Left common carotid artery plus branches (tissue), 1 donor: ENCODE measurements around the genes USF2, KMT2B and ARHGAP33.

DNA sequence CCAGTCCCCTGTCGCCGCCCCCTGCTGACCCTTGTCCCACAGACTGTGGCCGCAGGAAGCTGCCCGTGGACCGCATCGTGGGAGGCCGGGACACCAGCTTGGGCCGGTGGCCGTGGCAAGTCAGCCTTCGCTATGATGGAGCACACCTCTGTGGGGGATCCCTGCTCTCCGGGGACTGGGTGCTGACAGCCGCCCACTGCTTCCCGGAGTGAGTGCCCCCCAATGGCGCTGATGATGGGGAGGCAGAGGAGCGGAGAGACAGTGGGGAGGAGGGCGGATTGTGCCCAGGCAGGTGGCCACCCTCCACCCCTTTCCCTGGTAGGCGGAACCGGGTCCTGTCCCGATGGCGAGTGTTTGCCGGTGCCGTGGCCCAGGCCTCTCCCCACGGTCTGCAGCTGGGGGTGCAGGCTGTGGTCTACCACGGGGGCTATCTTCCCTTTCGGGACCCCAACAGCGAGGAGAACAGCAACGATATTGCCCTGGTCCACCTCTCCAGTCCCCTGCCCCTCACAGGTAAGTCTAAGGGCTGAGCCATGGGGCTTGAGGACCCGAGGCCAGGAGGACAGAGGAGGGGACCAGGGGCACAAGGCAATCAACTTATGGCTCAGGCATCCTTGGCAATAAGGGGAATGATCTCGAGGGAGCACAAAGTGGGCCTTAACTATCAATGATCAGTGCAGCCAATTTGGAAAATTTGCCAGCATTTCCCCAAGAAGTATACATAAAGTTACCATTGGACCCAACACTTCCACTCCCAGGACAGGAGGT, 19.0 kb downstream of the HPN start:
- PRO-cap = no peak

DNA sequence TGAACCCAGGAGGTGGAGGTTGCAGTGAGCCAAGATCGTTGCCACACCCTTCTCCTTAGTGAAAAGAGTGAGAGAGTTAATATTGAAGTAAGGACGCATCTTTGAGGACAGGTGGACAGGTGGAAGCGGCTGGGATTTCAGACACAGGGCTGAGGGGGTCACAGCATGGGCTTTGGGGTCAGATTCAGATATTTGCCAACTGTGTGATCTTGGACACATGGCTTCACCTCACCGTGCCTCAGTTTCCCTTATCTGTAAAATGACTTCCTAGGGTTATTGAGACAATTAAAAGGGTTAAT, 22.1 kb downstream of the HPN start:
- PRO-cap = no peak

GRCh38 chr19:35122488-35123312, 7.1 kb downstream of the FXYD3 start:
- PRO-cap = no peak

GRCh38 chr19:35125248-35126475, 9.2 kb downstream of the LGI4 start:
- PRO-cap = no peak

GRCh38 chr19:35175804-35176091, 21.2 kb downstream of the FXYD5 start:
- PRO-cap = no peak

DNA sequence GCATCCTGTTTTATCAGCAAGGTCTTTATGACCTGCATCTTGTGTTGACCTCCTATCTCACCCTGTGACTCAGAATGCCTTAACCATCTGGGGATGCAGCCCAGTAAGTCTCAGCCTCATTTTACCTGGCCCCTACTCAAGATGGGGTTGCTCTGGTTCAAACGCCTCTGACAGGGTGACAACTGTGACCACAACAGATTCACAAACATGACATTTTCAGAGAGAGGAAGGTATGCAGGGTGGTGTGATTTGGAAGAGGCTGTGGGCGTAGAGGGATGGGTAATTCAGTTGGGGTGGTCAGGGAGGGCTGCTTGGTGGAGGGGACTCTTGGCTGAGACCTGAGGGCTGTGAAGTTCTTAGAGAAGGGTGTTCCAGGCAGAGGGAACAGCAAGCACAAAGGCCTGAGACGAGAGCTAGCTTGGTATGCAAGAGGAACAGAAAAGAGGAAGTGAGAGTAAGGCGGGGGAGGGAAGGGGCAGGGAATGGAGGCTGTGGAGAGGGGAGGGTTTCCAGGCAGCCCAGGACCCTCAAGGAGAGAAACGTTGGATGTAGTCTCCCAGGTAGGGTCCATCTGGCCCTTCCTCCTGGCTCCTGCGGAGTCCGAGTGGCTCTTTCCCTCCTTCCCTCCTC, 23.4 kb downstream of the FAM187B start:
- PRO-cap = no peak

GRCh38 chr19:35207451-35207974, 21.0 kb downstream of the FAM187B start:
- PRO-cap = no peak

DNA sequence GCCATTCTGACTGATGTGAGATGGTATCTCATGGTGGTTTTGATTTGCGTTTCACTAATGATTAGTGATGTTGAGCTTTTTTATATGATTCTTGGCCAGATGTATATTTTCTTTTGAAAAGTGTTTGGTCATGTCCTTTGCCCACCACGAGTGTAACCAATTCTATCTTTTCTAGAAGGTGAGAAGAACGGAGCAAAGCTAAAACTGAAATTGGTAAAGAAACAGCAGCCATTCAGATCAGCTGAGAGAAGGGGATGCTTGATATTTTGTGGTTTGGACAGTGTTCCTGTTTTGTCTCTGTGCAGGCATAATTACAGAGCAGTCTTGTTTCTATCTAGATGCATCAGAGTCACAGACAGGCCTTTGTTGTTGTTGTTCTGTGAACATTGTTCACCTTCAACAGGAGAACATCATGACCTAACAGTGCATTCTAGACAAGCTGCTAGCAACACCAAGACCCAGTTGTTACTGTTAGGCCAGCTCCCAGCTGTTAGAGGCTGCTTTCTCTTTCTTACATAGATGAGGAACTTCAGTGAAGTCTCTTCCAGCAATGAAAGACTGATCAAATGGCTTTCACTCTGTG, 8.6 kb upstream of the LSR start:
- PRO-cap = no peak

- PRO-cap = no peak
Observed at GRCh38 chr19:35249236-35249423, 328 bp downstream of the LSR start.

DNA sequence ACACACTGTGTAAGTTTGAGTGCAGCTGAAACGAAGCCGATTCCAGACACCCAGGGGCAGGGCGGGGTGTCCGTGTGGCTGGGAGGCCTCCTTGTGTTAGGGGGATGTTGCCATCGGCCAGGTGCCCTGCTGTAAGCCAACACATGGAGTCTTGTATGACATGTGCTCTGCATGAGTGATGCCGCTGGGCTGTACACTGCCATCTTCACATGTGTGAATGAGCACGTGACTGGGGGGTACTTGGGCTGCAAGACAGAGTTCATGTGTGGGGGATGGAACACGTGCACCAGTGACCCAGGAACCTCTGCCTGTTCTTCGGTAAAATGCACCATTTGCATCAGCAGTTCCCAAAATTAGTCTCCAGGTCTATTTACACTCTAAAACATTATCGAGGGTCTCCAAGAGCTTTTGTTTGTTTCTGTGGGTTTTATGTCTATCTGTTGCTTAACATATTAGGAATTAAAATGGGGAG, 8.9 kb upstream of the USF2 start:
- PRO-cap = no peak

DNA sequence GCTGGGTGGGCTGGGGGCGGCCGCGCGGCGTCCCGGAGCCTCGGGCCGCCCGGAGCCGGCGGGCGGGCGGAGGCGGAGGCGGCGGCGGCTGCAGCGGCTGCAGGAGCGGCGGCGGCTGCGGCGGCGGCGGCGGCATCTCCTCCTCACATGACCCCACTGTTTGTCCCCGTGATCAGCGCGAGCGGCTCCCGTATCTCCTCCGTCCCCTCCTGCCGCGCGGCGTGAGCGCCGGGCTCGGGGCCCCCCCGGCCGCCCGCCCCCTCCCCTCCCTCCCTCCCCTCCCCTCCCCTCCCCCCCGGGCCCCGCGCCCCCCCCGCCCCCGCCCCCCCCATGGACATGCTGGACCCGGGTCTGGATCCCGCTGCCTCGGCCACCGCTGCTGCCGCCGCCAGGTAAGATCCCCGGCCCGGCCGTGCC, at the start of gene USF2:
USF2 (plus strand) TSS at position 191 of the 417 bp plus-strand sequence.
- PRO-cap = no peak

GRCh38 chr19:35273122-35273323, 4.3 kb downstream of the USF2 start:
- PRO-cap = no peak

DNA sequence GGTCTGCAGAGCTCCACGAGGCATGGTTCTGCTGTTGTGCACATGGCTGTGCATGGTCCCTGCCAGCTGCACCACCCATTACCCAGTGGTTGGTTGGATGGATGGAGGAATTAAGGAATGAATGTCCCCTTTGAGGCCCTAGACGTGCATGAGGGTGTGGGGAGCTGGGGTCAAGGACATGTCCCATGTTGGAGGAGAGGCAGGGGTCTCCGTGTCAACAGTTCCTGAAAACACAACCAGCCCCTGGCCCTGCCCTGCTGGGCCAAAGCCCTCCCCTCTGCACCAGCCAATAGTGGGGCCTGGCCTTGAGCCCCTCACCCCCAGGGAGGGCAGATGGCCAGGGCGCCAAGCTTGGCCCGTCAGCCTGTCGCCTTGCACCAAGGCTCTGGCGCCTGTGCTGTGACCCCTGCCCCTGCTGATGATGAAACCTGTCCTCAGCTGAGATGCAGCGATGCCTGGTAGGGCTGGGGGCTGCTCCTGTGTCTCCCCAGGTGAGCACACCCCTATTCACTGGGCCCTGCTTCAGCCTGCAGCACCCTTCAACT, 2.4 kb upstream of the HAMP start:
- PRO-cap = no peak

GRCh38 chr19:35281219-35281677, 1.1 kb upstream of the HAMP start:
- PRO-cap = no peak

DNA sequence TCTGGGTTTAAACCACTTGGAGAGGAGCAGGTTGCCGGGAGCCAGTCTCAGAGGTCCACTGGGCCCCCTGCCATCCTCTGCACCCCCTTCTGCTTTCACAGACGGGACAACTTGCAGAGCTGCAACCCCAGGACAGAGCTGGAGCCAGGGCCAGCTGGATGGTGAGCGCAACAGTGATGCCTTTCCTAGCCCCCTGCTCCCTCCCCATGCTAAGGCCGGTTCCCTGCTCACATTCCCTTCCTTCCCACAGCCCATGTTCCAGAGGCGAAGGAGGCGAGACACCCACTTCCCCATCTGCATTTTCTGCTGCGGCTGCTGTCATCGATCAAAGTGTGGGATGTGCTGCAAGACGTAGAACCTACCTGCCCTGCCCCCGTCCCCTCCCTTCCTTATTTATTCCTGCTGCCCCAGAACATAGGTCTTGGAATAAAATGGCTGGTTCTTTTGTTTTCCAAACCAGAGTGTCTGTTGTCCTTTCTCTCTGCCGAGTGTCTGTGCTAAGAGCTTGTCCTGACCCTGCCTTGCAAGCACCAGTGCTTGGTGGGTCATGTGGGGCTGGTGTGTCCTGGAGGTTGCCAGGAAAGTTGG, 2.5 kb downstream of the HAMP start:
- PRO-cap = no peak

DNA sequence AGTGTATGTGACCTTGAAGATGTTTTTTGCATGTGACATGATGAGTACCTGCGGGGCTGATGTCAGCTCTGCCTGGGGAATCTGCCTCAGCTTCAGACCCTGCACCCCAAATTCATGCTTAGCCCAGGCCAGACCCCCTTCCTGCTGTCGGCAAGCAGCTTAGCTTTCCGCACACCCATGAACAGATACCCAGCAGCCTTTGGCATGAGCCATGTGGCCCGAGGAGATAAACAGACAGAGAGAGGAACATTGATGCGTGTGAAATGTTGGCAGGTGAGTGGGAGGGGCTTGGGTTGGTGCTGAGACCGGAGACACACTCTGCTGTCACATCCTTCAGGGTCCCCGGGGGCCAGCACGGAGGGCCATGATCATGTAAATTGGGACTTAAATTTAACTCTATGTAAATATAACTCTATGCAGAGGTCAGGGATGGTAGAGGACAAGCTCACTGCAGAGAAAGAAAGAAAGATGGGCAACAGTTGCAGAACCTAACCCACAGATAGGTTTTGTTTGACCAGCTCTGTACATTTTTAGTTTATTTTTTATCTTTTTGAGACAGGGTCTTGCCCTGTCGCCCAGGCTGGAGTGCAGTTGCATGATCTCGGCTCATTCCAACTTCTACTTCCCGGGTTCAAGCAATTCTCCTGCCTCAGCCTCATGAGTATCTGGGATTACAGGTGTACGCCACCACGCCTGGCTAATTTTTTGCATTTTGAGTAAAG, 1.6 kb downstream of the CD22 start:
- PRO-cap = no peak

GRCh38 chr19:35447471-35447662, 690 bp upstream of the FFAR2 start:
- PRO-cap = no peak

- PRO-cap = bidirectional peak, plus-strand start at chr19:35718008, minus-strand start at chr19:35717941
Observed at GRCh38 chr19:35717377-35718166, at the start of gene KMT2B. Gene KMT2B (plus strand): TSS chr19:35718003.

GRCh38 chr19:35772049-35772593, 3.2 kb upstream of the ARHGAP33 start:
- PRO-cap = no peak

GRCh38 chr19:35774921-35776160, at the start of gene ARHGAP33:
Gene ARHGAP33 (plus strand): TSS chr19:35775564.
- PRO-cap = unidirectional peak, plus-strand start at chr19:35775576